Penis (tissue), 1 donor: Measurements from ENCODE around the genes CXXC4 and TET2.

DNA sequence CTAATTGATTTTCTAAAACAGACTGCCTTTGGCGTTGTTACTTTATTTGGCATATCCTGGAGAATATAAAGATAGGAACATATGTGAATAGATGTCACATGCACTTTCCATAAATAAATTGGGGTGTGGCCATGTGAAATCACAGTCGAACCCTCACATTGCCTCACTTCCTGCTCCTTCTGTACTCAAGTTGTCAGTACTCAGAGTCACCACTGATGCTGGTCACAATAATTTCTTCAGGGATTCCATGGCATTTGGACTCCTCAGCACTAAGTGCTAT, 1.4 kb upstream of the EMCN start:
- PRO-cap, result no peak

DNA sequence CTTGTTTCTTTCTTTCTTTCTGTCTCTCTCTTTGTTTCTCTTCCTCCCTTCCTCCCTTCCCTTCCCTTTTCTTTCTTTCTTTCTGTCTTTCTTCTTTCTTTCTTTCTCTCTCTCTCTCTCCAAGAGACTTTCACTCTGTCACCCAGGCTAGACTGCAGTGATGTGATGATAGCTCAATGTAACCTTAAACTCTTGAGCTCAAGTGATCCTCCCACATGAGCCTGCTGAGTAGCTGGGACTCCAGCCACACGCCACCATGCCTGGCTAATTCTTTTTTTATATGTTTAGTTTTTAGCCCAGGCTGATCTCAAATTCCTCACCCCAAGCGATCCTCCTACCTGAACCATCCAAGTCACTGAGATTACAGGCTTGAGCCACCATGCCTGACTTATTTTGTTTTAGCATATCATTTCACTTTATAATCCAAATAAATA, 64.3 kb upstream of the EMCN start:
- PRO-cap, result no peak

GRCh38 chr4:101025247-101026072, 321.9 kb downstream of the PPP3CA start:
- PRO-cap, result no peak

DNA sequence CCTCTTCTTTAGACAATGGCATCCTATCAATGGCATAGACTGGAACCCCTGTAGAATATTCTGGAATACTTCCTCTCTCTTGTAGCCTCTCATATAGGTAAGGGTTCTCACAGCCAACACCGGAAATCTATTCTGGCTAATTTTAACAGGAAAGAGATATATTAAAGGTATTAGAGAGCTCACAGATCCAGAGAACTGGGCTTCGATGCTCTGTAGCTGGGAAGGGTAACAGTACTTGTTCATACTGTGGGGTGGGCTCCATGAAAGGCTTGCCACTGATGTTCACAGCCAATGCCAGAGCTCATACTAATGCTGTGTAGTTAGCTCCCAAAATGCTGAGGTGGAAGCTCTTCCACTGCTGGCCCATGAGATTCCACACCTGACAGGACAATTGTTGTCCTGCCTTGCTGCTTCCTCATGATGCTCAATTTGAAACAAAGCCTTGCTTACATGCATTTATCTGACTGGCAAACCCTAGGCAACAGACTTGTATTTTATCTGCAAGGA, 310.4 kb downstream of the PPP3CA start:
- PRO-cap, result no peak

GRCh38 chr4:101125329-101125689, 222.0 kb downstream of the PPP3CA start:
- PRO-cap, result no peak

GRCh38 chr4:101143520-101144514, 203.5 kb downstream of the PPP3CA start:
- PRO-cap, result no peak

DNA sequence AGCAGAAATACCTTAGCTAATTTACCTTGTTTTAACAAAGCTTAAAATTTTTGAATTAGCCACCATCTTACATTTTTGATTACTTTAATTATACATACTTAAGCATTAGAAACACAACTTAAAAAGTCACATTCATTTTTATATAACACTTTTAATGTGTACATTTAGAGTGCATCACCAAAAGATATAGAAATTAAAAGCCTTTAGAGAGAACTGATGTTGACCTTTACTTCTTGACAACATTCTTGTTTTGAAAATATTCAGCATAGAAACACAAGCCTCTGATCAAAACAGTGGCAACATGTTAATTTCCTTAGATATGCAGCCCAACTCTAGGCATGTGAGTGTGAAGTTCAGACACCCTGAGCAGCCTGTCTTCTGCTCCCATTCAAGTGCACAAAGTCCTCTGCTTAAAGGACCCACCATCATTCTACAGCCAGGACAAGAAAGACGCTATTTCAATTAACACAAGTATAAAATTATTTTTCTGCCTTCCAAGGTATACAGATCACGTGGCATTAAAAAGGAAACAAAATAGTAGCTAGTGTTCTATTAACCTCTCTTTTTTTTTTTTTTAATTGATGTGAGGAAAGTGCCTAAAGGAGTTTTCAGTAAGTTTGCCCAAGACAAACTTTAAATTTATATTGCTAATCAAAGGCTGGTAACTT, 60.0 kb downstream of the PPP3CA start:
- PRO-cap, result no peak

GRCh38 chr4:102555137-102556527, 54.5 kb downstream of the NFKB1 start:
- PRO-cap, result no peak

DNA sequence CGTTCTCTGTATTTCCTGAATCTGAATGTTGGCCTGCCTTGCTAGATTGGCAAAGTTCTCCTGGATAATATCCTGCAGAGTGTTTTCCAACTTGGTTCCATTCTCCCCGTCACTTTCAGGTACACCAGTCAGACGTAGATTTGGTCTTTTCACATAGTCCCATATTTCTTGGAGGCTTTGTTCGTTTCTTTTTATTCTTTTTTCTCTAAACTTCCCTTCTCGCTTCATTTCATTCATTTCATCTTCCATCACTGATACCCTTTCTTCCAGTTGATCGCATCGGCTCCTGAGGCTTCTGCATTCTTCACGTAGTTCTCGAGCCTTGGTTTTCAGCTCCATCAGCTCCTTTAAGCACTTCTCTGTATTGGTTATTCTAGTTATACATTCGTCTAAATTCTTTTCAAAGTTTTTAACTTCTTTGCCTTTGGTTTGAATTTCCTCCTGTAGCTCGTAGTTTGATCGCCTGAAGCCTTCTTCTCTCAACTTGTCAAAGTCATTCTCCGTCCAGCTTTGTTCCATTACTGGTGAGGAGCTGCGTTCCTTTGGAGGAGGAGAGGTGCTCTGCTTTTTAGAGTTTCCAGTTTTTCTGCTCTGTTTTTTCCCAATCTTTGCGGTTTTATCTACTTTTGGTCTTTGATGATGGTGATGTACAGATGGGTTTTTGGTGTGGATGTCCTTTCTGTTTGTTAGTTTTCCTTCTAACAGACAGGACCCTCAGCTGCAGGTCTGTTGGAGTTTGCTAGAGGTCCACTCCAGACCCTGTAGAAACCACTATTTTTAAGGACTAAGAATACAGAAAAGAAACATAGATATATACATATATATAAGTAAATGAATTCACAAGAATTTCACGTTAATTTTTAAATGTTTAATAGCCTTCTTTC, 58.7 kb downstream of the MANBA start:
- PRO-cap, result no peak

- PRO-cap, result no peak
Measured at GRCh38 chr4:102867987-102868566, 715 bp upstream of the CISD2 start.

- PRO-cap, result no peak
Measured at GRCh38 chr4:103074726-103075173, 1.8 kb downstream of the SLC9B2 start.

GRCh38 chr4:103098588-103099013, 1.0 kb downstream of the BDH2 start:
- PRO-cap, result no peak

DNA sequence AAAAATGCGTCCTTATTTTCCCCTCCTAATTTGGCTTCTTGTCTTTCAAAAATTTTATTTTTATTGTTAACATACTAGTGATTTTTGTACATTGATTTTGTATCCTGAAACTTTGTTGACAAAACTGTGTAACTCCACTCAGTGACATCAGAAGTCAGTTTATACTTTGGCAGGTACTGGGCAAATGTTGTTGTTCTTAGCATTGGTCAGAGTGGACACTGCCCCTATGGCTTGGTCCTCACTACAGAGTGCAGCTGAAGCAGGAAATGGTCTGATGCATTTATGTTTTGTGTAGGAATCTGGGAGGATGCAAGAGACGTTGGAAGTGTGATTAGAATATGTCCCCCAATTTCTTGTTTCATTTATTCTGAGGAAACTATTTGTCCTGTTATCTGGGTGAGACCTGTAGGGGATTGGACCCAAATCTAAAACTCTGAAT, 205.5 kb upstream of the CENPE start:
- PRO-cap, result no peak

DNA sequence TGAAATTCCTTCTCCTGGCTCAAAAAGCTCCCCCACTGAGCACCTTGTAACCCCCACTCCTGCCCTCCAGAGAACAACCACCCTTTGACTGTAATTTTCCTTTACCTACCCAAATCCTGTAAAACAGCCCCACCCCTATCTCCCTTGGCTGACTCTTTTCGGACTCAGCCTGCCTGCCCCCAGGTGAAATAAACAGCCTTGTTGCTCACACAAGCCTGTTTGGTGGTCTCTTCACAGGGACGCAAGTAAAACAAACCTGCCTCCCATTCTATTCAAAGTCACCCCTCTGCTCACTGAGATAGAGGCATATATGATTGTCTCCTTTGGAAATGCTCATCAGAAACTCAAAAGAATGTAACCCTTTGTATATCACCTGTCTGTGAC, 227.0 kb upstream of the TACR3 start:
- PRO-cap, result no peak

GRCh38 chr4:104425006-104425522, 69.6 kb downstream of the CXXC4 start:
- PRO-cap, result no peak

DNA sequence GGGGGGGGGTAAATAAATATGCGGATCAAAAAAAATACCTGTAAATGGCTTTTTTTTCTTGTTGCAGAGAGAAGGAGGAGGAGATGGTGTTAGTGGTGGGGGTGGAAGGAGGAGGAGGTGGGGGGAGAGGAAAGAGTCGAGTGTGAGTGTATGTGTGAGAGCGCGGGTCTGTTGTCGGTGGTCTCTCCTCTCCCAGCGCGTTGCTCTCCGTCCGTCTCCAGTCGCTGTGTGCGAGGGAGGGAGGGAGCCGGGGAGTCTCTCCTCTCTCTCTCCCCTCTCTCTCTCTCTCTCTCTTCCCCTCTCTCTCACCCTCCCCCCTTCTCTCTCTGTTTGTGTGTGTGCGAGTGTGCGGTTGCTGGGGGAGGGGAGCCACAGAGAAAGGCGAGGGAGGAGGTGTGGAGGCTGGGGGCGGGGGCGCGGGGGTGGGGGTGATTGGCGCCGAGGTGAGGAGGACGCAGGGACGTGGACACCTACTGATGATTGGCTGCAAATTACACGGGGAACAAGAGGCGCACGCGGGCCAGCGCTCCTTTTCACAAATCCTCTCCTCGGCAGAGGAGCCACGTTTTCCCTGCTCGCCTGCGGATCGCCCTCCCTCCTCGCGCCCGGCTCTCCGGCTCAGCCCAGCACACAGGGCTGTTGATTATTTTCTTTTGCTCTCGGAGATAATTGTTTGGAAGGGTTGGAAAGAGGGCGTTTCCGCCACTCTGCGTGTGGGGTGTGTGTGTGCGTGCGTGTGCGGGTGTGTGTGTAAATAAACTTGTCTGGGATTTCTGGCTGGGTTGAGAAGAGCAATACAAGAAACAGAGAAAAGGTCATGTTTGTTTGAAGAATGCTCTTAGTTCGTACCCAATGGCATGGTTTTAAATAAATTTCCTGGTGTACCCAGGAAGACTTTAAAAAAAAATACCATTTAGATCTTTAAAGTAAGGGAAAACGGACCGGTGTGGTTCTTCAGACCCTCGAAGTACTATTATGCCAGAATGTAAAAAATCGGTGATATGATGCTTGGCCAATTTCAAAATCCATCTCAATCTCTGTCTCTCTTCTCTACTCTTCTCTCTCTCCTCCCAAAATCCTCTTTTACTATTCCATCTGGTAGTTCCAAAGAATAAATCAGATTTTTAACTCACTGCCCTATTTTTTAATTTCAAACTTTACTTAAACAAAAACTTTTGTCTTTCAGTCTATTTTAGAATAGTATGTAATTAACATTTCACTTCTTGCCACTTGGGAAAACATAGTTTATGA, at the start of gene CXXC4:
CXXC4 (minus strand) TSS at position 232 of the 1,251 bp plus-strand sequence.
- PRO-cap, result no peak

DNA sequence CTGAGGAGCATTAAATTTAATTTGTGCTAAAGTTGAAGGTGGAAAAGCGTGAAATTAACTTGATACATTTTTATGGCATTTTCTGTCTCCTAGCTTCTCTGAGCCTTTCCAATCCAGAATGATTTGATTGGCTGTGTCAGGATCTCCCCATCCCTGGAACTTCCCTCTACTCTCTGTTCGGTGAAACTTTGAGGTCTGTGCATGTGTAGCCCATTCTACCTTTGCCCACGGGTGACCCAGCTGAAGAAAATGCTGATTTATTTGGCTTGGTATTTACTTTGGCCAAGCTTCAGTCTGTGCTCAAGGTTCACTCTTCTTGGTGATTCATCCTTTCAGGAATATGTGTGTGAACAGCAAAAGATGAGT, 233.6 kb upstream of the CXXC4 start:
- PRO-cap, result no peak

DNA sequence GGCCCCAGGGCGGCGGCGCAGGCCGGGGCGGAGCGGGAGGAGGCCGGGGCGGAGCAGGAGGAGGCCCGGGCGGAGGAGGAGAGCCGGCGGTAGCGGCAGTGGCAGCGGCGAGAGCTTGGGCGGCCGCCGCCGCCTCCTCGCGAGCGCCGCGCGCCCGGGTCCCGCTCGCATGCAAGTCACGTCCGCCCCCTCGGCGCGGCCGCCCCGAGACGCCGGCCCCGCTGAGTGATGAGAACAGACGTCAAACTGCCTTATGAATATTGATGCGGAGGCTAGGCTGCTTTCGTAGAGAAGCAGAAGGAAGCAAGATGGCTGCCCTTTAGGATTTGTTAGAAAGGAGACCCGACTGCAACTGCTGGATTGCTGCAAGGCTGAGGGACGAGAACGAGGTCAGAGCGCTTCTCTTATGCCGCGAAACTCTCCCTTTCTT, at the start of gene TET2:
TET2 (plus strand) TSS at position 286 of the 430 bp plus-strand sequence.
- PRO-cap, result bidirectional peak, plus-strand start at position 296 of the sequence, minus-strand start at position 171 of the sequence

- PRO-cap, result no peak
Measured at GRCh38 chr4:105149609-105150091, 3.0 kb downstream of the TET2 start.

DNA sequence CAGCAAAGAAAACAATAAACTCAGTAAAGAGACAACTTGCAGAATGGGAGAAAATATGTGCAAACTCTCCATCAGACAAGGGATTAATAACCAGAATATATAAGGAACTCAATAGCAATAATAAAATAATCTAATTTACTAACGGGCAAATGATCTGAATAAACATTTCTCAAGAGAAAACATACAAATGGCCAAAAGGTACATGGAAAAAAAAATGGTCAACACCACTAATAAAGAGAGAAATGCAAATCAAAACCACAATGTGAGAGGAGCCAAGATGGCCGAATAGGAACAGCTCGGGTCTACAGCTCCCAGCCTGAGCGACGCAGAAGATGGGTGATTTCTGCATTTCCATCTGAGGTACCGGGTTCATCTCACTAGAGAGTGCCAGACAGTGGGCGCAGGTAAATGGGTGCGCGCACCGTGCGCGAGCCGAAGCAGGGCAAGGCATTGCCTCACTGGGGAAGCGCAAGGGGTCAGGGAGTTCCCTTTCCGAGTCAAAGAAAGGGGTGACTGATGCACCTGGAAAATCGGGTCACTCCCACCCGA, 196.2 kb downstream of the TBCK start:
- PRO-cap, result no peak